Suprapubic skin (tissue), 4 donors: ENCODE measurements around a stretch of chr4.

DNA sequence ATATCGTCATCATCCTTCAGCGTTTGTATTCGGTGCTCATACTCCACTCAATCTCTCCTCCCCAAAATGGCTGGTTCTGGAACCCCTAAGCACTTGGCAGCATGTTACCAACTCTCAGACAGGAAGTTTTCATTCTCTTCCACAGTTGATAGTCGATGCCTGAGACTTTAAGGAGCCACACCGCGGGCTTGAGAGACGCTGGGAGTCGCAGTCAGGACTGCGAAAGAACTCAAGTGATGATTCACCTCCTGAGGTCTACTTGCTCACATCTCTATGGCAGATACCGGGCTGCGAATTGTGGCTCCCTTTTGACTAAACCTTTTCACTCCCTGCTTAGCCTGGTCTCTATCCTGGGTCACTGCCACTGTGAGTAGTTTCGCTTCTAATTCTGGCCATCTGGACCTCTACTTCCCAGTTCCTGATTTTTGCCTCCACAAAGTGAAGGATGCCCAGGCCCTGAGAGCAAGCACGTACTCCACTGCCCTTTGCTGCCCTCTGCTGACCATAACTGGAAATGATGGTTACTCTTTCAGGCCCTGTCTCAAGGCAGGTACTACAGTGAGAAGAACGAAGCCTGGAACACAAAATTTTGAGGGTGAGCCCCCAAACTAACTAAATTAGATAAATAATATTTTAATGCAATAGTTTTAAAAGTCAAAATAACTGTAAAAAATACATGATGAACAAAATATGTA is 16.9 kb downstream of the MAD2L1 start:
- PRO-cap = no peak
- RAMPAGE, long total RNA, 4 experiments = no peak in any of the 4 experiments

DNA sequence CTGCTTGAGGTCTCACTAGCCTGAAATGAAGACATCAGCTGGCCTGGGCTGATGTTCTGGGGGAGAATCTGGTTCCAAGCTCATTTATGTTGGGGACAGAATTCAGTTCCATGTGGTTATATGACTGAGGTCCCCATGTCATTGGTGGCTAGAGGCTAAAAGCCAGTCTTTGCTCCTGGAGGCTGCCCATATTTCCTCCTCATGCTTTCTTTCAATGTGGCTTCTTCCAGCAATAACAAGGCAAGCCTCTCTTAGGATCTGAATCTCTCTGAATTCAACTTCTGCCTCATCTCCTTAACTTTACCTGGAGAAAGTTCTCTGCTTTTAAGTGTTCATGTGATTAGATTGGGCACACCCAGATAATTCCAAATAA is 22.0 kb upstream of the QRFPR start:
- PRO-cap = no peak
- RAMPAGE, long total RNA, 4 experiments = no peak in any of the 4 experiments

DNA sequence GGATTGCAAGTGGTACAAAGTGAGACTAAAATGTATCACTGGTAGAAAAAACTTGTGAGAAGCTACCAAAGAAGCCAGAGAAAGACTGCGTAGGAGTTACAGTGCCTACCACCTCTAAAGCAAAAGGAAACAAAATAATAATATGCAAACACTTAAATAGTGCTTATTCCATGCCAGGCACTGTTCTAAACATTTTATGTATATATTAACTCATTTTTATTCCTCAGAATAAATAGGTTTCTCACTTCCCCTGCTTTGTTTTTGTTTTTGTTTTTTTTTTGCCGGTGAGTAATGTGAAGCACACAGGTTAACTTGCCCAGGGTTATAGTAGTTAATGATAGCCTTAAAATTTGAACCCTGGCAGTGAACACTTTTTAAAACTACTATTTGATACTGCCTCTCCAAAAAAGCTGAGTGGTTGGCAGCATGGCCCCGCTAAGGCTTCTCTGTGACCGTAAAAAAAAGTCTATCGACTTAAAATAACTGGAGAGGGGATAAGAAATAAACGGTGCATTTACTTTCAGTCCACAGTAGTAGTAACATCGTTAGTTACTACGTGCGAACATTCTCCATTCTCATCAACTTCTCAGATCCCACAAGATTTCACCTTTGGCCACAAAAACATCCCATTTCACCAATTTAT is 718 bp upstream of the EXOSC9 start:
- PRO-cap = no peak
- RAMPAGE, long total RNA, 4 experiments = no peak in any of the 4 experiments

DNA sequence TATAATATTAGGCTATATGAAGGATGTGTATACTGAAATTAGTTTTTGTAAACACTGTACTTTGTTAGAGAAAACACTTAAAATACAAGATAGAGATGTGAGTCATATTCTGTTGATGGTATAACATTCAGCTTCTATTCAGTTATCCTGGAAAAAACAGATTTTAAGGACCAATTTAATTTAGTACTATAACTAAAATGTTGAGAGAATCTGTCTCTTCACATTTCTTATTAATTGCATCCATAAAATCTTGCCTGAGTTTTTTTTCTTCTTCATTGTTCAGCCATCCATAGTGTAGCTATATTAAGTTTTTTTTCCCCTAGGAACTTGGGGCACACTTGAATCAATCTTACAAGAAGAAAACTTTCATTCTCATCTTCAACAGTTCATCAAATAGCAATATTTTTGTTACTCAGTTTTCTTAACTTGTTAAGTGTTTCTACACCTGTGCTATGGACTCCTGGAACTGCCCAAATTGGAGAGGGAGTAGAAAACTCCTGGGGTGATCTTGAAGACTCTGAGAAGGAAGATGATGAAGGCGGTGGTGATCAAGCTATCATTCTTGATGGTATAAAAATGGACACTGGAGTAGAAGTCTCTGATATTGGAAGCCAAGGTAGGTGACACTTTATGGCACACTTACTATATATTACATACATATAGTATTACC is 10.1 kb downstream of the CCNA2 start:
- PRO-cap = no peak
- RAMPAGE, long total RNA, 4 experiments = start-site peak on the plus strand in 1 of 4 experiments, centred at position 522 of the sequence, 12 reads per replicate

GRCh38 chr4:121817200-121818492 is 6.0 kb downstream of the CCNA2 start:
- PRO-cap = no peak
- RAMPAGE, long total RNA, 4 experiments = no peak in any of the 4 experiments

GRCh38 chr4:122153166-122153447 is 976 bp downstream of the BLTP1 start:
- PRO-cap = no peak
- RAMPAGE, long total RNA, 4 experiments = no peak in any of the 4 experiments

- PRO-cap = no peak
- RAMPAGE, long total RNA, 4 experiments = no peak in any of the 4 experiments
Observed at GRCh38 chr4:122239435-122240364, 87.6 kb downstream of the BLTP1 start.

- PRO-cap = no peak
- RAMPAGE, long total RNA, 4 experiments = no peak in any of the 4 experiments
Observed at GRCh38 chr4:122347345-122347991, 31.3 kb upstream of the ADAD1 start.

DNA sequence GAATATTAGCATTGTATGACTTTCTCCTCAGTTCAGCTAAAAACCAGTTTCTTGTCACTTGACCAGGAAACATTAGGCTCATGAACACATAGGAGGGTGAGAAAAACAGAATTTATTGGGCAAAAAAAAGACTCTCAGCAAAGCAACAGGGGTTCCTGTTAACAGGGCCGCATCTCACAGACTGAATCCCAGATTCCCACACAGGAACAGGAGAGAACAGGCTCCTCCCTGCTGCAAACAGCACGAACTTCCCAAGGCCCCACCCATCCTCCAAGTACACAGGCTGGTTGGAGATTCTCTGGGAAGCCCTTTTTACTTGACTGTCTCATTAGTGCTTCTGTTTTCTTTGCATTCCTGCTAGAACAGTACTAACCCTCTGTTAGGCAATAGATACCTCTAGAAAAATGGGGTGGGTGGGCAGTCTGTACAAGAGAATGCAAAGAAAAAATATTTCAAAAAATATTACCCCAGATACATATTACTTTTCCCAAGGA is 52.4 kb upstream of the IL21 start:
- PRO-cap = no peak
- RAMPAGE, long total RNA, 4 experiments = no peak in any of the 4 experiments

GRCh38 chr4:122826083-122826262 is 658 bp upstream of the FGF2 start:
- PRO-cap = no peak
- RAMPAGE, long total RNA, 4 experiments = no peak in any of the 4 experiments

- PRO-cap = no peak
- RAMPAGE, long total RNA, 4 experiments = no peak in any of the 4 experiments
Observed at GRCh38 chr4:122944902-122945584, 22.2 kb downstream of the SPATA5 start.

DNA sequence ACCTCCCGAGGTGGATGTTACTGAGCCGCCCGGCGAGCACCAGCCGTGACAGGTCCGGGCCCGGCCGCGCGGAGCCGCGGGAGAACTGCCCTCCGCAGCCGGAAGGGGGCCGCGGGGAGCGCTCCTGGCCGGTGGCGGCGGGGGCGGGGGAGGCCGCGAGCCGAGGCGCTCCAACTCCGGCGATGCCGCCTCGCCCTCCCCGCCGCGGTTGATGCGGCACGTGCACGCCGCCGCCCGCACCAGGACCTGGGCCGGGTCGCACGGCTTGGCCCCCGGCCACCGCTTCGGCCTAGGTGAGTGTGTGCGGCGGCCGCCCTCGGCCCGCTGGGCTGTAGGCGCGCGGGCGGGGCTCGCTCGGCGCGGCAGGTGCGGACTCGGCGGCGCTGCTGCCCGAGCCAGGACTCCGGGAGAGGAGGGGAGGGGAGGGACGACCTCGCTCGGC is 1.6 kb downstream of the SPRY1 start:
- PRO-cap = bidirectional peak, plus-strand start at position 125 of the sequence, minus-strand start at position 83 of the sequence; bidirectional peak, plus-strand start at position 398 of the sequence, minus-strand start at position 368 of the sequence
- RAMPAGE, long total RNA, 4 experiments = start-site peak on the plus strand in 1 of 4 experiments, centred at position 218 of the sequence, 89 reads per replicate

DNA sequence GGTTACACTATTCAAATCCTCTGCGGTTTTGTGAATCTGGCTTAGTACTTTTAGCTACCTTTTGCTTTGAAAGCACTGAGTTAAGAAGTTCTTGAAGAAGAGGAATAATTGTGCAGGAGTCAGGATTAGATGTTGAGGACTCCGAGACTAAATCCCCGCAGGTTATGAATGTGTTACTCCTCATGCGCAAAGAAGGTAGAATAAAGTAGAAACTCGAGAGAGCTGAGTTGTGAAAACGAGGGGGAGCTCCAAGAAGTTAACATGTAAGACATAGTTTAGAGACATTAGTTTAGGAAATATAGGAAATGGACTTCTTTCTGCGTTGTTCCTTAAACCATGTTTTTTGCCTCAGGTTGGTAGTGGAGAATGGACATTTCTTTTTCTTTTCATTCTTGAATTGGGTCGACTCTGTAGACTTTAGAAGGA is 3.4 kb downstream of the SPRY1 start:
- PRO-cap = no peak
- RAMPAGE, long total RNA, 4 experiments = no peak in any of the 4 experiments

GRCh38 chr4:123488708-123489423 is 92.3 kb downstream of the SPRY1 start:
- PRO-cap = no peak
- RAMPAGE, long total RNA, 4 experiments = no peak in any of the 4 experiments

DNA sequence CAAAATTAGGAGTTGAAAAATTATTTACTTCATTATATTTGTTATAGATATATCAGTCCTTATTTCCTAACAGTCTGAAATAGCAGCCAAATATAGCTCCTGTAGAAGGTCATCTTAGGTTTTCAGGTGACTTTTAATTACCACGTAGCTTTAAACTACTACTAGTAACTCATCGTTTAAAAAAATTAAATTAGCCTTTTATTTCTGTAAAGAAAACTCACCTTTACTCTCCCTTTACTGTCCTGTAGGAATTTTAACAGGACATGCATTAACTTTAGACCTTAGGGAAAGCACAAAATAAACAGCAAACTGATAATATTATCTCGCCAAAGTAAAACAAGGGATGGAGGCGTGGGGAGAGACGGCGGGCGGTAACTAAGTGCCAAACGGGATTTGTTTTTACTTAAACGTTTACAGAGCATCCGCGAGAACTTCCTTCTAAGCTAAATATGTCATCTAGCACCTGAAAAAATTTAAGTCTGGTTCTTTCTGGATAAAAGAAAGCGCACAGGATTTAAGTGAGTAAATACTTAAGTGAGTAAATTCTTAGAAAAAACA is 108.3 kb downstream of the SPRY1 start:
- PRO-cap = no peak
- RAMPAGE, long total RNA, 4 experiments = no peak in any of the 4 experiments

DNA sequence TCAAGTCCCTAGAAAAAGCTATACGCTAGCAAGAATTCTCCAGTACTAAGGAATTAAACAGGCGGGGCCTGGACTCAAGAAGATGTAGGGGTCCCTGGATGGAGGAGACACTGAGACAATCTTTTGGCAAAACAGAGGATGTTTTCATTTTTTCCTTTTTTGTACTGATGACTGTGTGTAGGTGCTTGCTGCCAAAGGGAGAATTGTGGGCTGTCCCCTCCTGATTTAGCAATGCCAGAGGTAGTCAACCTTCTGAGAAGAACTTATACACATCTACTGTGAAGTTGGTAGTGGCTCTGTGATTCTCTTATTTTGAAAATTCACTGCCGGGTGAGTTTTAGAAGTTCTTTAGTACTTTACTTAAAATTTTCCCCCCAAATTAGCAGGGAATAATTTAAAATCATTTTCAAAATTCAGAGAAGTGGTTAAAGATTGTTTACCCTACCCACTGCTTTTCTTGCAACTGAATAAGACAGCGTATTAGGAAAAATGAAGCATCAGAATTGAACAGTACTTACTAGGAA is 391.2 kb downstream of the SPRY1 start:
- PRO-cap = no peak
- RAMPAGE, long total RNA, 4 experiments = no peak in any of the 4 experiments

GRCh38 chr4:123788414-123788941 is 391.9 kb downstream of the SPRY1 start:
- PRO-cap = no peak
- RAMPAGE, long total RNA, 4 experiments = no peak in any of the 4 experiments

- PRO-cap = no peak
- RAMPAGE, long total RNA, 4 experiments = no peak in any of the 4 experiments
Observed at GRCh38 chr4:123896428-123897122, 500.0 kb downstream of the SPRY1 start.

DNA sequence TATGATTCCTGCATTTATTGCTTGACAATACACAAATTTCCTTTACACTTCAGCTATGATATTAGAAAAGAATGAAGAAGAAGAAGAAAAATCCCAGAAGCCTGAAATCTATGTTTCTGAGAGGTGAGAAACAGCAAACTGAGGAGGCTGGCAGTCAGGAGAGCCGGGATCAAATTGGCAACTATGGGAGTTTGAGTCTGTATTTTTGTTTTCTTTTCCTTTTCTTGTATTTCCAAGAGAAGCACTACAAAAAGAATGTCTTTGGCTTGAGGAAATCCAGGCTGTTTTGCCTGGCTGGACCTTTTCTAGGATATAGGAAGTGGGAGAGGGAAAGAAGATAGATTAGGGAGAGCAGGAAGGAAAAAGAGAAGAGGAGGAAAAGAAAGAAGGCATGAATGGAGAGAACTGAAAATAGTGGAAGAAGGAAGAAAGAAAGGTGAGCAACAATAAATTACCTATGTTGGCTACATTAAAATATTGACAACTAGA is 631.0 kb downstream of the SPRY1 start:
- PRO-cap = no peak
- RAMPAGE, long total RNA, 4 experiments = no peak in any of the 4 experiments

DNA sequence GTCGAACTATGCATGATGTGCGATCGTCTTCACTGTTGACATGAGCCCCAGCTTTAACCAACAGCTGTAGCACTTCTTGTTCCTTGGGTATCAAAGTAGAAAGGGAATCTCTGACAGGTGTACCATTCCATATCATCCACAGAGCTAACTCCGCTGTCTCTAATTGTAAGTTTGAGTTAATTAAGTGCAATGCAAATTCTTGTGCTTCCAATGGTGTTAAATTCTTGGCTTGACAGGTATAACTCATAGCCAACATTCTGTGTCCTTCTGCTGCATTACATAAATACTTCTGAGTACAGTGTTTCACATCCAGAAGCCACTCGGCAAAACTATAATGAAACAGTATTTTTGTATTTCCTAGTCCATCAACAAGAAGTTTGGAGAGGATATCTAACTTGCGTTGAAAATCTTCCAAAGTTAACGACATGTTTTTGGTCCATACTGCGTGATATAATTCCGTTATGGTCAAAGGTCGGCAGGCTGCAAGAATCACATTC is 40.8 kb downstream of the ANKRD50 start:
- PRO-cap = no peak
- RAMPAGE, long total RNA, 4 experiments = no peak in any of the 4 experiments